Metanephros (tissue), 2 donors: ENCODE measurements around a stretch of chr1.

DNA sequence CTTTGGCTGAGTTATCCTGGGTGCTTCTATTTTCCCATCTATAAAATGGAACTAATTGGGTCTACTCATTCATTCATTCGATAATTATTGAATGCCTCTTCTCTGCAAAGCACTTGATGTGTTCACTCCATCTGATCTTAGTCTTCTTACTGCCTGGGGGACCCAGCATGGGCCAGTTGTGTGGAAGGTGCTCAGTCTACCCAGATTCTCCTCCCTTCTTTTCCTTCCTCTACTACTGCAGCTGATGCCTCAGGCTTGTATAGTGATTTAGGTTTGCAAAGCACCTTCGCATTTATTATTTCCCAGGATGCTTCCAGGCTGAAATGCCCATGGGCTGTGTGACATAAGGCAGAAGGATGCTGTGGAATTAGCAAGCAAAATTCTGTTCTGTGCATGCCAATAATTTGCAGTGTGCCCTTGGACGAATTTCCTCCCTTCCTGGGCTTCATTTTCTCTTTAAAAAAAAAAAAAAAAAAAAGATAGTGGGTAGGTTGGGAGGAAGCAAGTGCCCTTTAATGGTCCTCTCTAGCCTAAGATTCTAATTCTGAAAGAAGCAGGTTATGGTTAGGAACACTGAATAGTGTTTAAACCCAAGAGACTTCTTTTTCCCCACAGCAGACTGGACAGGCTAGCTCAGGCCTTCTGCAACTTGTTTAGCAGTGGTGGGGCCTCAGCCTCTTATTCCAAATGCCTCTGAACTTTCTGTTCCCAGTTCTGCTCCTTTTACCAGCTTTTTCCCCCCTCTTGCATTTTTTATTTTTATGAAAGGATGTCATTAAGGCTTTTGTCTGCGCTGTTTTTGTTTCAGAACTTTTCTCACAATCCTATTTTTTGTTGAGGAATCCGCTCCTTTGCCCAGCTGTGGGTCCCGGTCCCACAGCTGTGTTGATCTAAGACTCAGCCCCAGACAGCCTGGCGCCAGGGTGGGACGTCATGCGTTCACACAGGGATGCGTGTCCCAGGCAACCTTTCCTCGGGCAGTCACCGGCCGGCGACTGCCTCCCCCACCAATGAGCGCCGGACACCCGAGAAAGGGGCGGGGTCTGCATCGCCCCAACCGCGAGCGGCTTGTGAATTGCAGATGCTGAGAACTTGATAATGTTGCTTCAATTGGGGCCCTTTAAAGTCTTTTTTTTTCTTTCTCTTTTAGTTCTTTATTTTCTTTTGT is 2.6 kb upstream of the ID3 start:
- RAMPAGE, long total RNA, result no peak

GRCh38 chr1:23590352-23590866 is 31.1 kb upstream of the ID3 start:
- RAMPAGE, long total RNA, result no peak

- RAMPAGE, long total RNA, result no peak
These were observed 39.2 kb upstream of the ID3 start for GRCh38 chr1:23598339-23599043.

DNA sequence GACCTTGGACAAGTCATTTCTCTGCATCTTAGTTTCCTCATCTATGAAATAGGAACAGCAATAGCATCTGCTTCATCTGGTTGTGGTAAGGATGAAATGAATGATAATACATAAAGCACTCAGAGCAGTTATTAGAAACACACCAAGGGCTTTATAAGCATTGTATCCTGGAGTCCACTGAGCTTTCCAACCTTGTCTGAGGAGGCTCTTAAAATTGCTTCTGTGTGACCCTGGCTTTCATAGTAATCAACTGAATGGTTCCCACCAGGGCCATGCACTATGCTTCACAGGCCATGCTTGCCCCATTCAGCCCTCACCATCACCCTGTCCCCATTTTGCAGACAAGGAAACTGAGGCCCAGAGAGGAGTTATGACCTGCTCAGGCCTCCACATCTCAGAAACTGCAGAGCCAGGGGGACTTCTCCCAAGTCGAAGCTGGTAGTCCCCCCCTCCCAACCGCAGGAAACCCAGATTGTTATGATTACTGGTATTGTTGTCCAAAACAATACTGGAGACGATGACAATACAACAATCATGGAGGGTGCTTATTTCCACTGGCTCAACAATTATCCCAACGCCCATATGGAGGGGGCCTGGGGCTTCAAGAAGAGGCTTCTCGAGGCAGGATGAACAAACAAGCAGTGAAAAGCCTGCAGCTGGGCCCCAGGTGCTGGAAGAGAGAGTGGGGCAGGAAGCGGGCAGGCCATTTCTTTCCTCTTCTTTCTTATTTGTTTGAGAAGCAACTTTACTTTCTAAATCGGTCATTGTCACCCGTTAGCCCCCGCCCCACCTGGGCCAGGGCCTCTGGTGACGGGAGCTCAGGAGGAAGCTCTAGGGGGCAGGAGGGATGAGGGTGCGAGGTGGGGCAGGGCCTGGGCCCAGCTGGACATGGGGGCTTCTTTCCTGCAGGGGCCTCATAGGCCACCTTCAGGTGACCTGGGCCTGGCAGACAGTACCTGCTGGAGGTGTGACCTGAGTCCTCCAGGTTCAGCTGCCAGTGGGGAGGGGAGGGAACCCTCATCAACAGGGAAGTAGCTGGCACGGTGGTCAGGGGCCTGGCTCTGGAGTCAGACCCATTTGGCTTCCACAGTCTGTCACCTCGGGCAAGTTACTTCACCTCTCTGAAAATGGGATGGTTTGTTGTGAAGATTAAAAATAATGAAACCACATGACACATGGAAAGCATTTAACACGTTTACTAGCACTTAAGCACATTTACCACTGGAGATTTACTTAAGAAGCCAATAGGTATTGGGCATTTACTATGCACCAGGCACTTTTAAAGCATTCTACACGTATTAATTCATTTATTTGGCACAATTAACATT is 53.7 kb upstream of the ID3 start:
- RAMPAGE, long total RNA, result no peak

GRCh38 chr1:23960308-23961167 is 910 bp downstream of the PNRC2 start:
- RAMPAGE, long total RNA, result no peak

DNA sequence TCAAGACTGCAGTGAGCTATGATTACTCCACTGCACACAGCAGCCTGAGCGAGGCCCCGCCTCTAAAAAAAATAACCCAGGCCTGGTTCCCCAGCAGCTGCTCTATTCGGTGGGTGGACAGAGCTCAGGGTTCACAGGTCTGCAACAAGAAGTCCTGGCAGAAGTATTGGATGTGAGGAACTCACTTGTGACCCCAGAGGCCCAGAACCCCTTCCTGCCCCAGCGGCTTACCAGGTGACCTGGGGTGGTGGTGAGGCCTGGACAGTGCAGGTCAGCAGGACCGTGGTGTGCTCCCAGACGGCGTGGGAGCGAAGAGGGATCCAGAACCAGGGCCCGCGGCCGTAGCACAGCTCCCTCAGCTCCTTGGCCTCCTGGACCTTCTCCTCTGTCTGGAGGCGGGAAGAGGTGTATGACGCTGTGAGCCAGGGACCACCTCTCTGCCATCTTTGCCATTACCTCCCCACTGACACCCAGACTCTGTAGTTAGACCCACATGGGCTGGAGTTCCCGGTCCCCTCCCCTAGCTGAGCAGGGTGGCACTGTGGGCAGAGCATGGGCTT is 6.2 kb downstream of the MYOM3 start:
- RAMPAGE, long total RNA, result no peak

- RAMPAGE, long total RNA, result no peak
These were observed 6.5 kb upstream of the MYOM3 start for GRCh38 chr1:24118278-24119012.

- RAMPAGE, long total RNA, result no peak
These were observed 14.4 kb upstream of the MYOM3 start for GRCh38 chr1:24126153-24126927.

DNA sequence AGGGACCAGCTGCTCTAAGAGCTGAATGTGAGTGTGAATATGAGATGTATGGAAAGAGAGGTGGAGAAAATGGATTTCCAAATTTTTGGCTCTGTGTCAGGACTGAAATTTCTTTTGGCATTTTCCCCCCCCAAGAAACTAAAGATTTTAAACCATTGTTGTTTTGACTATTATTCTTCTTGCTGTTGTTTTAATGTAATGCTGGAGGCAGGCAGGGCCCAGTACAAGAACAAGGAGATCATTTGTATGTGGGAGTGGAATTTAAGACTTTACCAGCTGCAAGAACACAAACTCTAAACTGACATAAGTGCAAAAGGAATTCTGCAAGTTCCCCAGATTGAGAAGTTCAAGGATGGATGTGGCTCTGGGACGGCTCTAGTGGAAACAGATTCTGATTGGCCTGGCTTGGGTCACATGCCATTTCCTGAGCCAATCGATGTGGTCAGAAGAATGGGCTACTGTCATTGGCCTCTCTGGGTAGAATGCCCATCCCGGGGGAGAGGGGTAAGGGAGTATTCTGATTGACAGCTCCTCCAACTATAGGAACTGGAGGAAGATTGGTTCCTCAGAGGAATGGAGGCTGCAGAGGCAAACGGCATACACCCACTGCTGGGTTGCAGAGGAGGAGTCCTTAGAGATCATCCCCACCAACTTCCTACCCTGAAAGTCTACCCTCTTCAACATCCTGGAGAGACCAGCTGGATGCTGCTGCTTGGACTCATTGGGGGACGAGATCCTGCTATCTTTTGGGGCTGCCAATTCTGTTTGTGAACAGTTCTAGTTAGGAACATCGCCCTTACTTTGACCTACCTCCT is 5.9 kb upstream of the IFNLR1 start:
- RAMPAGE, long total RNA, result no peak

GRCh38 chr1:24392849-24393331 is 20.7 kb downstream of the STPG1 start:
- RAMPAGE, long total RNA, result no peak

- RAMPAGE, long total RNA, result no peak
These were observed 11.6 kb downstream of the RCAN3 start for GRCh38 chr1:24514188-24514587.

GRCh38 chr1:24540900-24541472 is 14.9 kb upstream of the NCMAP start:
- RAMPAGE, long total RNA, result no peak

DNA sequence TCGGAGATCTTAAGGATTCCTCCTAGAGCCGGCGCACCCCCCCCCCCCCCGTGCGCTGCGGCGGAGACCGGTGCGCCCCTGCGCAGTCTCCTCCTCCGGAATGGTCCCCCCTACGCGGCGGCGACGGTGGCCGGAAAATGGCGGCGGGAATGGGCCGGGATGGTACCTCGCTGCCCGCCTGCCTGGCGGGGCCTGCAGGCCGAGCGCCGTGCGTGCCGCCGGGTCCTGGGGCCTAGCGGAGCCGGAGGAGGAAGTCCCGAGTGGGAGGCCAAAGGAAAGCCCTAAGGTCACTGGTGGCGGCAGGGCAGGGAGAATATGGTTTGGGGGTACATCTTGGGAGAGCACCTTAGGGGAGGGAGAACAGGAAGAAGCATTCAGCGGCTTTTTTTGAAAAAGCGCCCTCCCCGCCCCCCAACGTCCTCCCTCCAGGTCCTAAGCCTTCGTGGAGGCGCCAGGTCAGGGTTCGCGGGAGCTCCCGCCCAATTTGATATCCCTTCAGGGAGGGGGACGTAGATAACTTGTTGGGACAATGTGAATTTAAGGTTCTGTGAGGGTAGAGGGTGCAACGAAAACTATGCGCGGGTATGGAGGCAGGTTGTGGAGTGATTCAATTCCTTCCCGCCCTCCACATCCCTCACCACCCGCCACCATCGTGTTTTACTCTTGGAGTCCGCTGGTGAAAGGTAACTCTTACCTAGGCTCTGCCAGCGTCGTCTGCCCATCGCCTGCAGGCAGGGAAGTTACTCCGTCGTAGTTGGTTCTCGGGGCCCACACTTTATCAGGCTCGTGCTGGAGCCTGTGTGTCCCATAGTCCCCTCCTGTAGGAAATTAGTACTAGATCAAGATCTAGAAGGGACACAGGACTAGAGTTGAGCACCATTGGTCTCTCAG is 590 bp downstream of the SRRM1 start:
- RAMPAGE, long total RNA, result no peak

DNA sequence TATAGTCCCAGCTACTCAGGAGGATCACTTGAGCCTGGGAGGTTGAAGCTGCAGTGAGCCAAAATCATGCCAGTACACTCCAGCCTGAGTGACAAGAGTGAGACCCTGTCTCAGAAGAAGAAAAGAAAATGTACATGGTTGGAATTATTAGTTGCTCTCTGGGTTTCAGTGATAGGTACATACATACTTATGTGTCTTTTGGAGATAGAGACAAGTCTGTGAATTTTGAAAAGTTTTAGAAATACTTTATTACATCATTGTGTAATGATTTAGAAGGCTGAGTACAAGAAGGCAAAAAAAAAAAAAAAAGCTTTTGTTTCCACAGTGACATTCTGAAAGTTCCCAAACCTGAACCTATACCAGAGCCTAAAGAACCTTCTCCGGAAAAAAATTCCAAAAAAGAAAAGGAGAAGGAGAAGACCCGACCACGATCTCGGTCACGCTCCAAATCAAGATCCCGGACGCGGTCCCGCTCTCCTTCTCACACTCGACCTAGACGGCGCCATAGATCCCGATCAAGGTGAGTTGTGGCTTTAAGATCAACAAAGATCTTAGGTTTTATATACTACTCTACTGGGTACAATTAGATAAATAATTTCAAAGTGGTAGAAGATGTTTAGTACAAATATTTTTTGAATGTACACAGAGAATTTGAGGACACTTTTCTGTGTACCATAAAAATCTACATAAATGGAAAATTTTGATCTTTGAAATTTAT is 9.2 kb downstream of the SRRM1 start:
- RAMPAGE, long total RNA, result no peak

GRCh38 chr1:24694112-24694836 is 51.0 kb upstream of the CLIC4 start:
- RAMPAGE, long total RNA, result no peak

DNA sequence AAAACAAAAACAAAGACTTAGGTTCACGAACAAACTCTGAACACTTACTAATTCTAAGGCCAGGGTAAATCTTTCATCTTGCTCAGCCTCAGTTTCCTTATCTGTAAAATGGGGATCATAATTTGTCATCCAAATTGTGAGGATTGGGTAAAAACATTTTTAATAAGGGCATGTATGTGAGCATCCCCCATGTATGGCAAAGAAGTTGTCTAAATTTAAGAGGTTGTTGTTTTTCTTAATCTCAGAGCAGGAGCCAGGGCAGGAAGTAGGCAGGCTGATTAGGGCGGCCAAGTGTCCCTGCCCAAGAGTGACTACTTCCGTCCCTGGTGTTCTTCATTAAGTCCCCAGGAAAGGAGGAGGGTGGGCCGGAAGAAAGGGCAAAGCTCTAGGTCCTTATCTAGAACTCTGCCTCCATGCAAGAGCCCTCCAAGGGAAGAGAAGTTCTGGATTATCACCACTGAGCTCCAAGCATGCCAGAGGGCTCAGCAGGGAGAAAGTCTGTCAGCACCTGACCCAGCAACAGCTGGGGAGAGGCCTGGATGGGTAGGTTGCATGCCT is 49.9 kb upstream of the CLIC4 start:
- RAMPAGE, long total RNA, result no peak

DNA sequence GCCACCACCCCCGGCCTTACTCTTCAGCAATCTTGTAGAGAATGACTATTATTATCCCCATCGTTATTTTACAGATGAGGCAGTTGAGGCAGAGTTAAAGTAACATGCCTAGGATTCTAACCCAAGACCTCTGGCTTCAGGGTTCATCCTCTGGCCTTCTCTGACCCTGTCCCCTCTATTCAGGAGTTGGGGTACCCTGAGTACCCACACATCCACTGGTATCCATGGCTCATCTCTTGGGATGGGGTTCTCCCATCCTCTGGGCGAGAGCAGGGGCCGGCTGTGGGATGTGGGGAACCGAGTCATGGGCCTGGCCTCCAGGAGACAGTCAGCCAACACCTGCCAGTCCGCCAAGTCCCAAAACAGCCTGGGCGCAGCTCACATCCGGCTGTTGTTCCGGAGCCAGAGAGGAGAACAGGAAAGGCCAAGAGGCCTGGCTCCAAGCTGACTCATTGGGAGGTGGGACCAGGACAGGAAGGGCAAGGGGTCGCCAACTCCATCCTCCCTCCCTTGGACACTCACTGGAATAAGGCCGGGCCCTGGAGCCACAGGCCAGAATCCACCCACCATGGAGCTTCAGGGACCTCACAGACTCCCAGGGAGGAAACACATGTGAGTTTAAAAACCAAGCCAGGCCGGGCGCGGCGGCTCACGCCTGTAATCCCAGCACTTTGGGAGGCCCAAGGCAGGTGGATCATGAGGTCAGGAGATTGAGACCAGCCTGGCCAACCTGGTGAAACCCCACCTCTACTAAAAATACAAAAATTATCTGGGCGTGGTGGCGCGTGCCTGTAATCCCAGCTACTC is 25.2 kb upstream of the CLIC4 start:
- RAMPAGE, long total RNA, result no peak

DNA sequence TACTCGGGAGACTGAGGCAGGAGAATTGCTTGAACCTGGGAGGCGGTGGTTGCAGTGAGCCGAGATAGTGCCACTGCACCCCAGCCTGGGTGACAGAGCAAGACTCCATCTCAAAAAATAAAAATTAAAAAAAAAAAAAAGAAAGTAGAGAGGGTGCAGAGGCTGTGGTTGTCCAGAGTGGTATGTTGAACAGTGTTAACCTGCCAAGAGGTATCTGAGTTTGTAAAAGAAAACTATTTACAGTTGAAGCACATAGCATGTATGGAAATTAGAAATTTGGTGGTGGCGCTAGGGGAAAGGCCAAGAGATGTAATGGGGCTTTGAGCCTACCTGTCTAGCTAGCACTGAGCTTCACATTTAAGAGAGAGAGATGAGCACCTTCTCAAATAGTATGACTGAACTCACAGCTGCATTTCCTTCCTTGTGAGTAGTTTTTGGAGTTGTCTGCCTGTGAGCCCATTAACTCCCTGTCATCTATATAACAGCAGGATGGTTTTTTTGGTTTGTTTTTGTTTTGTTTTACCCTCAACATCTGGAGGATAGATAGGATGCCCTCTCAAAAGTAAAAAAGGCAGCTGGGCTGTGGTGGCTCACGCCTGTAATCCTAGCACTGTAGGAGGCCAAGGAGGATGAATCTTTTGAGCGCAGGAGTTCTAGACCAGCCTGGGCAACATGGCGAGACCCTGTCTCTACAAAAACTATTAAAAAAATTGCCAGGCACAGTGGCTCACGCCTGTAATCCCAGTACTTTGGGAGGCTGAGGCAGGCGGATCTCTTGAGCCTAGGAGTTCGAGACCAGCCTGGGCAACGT is 4.1 kb downstream of the CLIC4 start:
- RAMPAGE, long total RNA, result no peak

- RAMPAGE, long total RNA, result no peak
These were observed 17.1 kb downstream of the CLIC4 start for GRCh38 chr1:24762125-24762982.

DNA sequence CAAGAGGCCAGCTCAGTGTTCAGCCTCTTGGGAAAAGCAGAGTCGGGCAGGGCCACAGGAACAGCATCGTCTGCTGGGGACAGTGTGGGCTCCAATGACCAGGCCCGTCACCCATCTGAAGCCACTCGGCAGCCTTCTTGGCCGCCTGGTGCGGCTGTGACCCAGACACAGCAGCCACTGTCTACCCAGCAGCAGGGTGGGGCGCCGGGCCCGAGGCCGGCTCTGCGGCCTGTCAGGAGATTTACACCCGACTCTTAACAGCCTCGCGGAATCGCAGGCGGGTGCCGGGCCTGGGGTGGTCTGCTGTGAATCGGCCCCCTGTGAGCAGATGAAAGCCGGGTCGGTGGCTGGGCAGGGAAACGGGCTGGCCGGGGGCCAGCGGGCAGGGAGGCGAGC is 15.9 kb downstream of the RUNX3 start:
- RAMPAGE, long total RNA, result no peak